PC-3 (cell line): ENCODE measurements around the genes PIGV and GPATCH3.

DNA sequence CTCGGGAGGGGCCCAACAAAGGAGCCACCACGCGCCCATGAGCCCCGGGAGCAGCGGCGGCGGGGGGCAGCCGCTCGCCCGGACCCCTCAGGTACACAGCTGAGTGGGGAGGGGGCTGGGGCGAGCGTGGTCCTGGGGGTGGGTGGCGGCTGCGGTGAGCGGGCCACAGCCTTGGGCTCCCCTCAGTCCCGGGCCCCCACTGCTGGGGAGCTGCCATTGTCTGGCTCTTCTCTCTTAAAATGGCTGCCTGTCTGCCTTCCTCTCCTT is 1.6 kb downstream of the ARID1A start:
- RAMPAGE, long total RNA: no peak

DNA sequence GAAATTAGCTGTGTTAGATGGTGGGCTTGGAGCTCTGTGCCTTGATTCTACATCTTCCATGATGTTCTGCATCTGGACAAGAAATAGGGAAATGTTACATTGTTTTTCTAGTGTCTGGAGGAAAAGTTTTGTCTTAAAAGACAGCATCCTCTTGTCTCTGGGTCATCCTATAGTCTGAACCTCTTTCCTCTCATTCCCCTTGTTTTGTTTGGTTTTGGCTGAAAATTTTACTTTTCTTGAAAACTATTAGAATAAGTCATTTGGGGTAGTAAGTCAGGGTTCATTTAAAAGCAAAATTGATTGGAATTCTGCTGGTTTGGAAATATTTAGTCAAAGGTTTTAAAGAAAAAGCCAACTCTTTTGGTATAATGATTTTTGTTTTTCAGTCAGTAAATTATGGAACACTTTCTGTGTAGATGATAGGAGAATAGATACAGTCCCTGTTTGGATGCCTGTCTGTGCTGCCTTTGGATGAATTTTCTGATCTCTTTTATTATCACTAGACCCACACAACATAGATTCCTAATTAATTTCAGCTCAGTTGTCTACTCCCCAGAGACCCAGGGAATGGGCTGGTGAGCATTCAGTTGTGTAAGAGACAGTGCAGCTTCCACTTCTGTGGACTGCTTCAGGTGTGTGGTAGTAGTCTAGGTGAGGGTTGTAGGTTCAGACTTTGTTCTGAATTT is 3.8 kb downstream of the ARID1A start:
- RAMPAGE, long total RNA: no peak

DNA sequence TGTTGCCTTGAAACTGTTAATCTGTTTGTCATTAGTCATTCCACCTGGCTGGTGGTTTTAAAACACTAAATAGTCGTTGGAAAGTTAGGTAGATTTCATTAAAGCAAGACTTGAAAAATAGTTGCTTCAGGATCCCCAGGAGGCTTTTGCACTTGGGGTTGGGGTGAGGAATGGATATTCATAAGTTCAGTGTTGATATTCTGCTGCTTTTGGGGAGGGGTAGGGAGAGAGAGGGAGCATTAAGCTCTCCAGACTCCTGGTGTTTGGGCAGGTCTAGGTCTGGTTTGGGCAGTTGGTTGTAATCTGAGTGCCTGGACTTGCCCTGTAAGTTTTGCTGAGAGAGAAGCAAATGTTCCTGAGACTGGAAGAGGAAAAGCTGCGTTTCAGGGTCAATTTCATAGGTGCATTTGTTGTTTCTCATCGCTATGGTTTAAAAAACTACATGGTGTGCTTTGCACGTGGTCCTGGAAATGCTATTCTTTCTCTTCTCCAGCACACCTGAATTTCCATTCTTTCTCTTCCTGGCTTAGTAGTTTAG is 6.1 kb downstream of the ARID1A start:
- RAMPAGE, long total RNA: no peak

GRCh38 chr1:26771755-26772686 is 15.7 kb upstream of the PIGV start:
- RAMPAGE, long total RNA: no peak

GRCh38 chr1:26784533-26785108 is 3.1 kb upstream of the PIGV start:
- RAMPAGE, long total RNA: no peak

DNA sequence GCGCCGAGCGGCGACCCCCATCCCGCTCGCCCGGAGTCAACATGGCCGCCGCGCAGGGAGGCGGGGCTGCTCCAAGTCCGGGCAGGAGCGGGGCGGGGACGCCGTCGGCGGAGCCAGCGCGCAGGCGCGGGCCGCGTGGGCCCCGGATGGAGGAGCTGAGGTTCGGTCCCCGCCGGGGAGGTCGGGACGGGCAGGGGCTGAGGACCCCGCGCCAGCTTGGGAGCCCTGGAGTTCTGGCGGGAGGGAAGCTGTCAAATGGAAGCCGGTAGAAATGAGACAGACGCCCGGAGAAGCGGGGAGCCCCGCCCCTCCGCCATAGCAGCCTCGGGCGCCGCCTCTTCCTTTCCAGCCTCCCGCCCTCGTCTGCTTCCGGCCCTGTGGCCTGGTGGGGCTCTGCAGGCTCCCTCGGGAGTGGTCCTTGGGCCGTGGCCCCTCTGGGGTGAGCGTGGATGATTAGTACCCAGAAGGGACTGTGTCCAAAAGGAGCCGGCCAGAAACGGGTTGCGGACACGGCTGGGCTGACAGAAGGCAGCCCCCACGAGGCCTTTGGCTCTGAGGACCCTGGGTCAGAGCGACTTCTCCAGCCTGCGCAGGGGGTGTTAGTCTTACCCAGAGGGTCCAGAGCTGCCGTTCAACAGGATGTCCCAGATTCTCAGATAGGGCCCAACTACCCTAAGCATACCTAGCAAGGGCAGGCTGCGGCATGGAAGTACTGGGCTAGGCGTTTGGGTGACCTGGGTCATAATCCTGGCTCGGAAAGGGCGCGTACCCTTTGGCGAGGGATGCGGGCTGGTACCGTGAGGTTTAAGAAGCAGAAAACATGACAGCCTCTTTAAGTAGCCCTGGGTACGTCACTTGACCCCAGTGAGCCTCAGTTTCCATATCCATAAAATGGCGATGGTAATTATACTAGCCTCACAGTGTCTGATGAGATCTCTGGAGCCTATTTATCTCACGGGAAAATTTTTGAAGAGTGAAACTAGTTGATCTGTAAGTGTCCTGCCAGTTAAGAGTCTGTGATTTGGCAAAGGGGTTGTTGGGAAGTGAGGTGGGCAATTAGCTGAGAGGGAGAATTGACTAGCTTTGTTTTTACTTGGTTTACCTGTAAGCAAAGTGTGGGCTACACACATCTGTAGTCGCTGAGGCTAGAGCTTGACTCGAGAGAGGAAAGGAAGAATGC is at the start of gene PIGV:
Gene PIGV (plus strand): TSS at position 121 of the 1,180 bp plus-strand sequence.
- RAMPAGE, long total RNA: no peak

GRCh38 chr1:26790580-26790908 is 2.8 kb downstream of the PIGV start:
- RAMPAGE, long total RNA: no peak

DNA sequence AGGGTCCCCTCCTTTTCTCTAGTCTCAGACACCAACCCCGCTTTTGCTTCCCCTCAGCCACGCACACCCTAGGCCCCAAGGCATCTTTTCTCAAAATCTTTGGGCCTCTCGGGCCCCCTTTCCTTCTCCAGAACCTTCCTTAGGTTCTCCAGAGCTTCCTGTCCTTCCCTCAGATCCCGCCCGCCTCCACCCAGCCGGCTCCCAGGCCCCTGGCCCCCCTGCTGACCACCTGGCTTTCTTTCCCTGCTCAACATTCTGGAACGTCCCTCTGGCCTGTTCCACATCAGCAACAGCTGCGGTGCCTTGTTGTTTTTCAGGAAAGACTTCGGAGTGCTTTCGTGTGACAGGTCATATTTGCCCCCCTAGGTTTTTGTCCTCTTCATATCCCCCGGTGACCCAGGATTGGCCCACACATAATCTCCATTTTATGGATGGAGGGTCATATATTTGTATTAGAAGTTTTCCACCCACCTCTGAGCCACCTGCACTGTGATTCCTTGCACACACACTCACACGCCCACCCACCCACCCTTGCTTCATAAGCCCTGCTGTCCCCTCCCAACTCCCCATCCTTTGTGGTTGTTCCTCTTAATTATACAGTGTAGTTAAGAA is 1.3 kb downstream of the ZDHHC18 start:
- RAMPAGE, long total RNA: no peak

- RAMPAGE, long total RNA: no peak
These were observed 12.7 kb upstream of the SFN start for GRCh38 chr1:26850143-26850837.

- RAMPAGE, long total RNA: no peak
These were observed at the start of gene GPATCH3 for GRCh38 chr1:26899726-26900865. TSS of gene GPATCH3 (minus strand) at chr1:26900467.

DNA sequence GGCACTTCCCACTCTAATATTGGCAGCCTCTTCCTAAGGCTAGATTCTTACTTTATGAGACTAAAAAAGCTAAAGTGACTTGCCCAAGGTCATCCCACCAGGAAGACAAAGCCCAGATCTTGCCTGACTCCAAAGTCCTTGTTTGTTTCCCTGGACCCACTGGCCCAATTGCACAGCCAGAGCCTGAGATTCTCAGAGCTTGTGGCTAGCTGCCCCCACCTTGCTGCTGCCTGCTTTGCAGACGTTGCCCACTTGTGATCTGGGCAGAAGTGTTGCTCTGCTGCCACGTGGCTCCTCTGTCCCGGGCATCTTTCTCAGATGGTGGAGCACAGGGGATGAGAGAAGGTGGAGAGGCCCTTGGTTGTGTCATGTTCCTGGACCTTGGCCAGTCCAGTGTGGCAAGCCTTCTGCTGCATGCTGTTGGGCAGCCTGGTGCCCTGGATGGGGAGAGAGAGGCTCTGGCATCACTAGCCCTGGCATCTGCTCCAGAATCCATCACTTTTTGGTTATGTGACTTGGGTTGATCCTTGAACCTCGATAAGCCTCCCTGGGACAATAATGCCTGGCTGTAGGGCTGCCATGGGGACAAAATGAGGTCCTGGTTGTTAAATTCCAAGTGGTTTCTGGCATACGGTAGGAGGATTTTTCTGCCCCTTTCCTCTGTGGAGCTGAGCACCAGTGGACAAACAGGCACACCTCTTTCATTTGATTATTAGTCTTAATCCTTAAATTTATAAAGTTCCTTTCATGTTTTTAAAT is 1.5 kb upstream of the NR0B2 start:
- RAMPAGE, long total RNA: no peak

GRCh38 chr1:26945105-26946163 is 14.8 kb downstream of the KDF1 start:
- RAMPAGE, long total RNA: no peak

DNA sequence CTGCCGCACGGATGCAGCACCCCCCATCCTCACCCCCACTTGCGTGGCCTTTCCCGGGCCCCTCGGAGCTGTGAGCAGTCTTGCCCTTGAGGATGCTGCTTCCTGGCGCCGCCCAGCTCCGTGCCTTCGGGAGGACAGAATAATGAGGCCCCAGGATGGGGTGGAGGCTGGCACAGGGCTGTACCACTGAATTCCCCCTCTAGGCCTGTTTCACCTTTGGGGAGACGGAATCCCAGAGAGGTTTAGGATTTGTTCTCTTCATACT is 1.3 kb downstream of the TRNP1 start:
- RAMPAGE, long total RNA: no peak

DNA sequence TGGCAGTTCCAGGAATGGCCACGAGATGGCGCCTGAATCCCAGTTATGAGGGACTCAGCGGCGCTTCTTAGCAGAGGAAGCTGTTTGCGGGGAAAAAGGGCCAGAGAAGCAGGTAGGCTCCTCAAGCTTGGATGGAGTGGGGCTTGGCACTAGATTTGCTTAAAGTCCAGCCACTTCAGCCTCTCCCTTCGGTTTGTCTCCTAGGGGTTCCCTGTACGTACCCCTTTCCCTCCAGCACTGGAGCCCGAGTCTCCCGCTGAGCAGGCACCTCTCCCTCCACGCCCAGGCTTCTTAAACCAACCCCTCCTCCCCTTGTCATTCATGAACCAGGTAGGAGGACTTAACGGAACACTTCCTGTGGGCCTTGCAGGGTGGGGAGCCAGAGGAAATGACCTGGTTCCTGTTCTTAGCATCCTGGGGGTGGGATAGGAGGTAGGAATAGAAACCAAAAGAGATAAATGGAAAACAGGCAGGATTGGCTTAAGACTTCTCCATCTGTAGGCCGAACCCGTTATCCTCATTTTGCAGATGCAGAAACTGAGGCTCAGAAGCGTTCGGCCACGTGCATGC is 32.1 kb upstream of the TENT5B start:
- RAMPAGE, long total RNA: no peak

GRCh38 chr1:27059072-27059487 is 46.4 kb upstream of the TENT5B start:
- RAMPAGE, long total RNA: no peak

DNA sequence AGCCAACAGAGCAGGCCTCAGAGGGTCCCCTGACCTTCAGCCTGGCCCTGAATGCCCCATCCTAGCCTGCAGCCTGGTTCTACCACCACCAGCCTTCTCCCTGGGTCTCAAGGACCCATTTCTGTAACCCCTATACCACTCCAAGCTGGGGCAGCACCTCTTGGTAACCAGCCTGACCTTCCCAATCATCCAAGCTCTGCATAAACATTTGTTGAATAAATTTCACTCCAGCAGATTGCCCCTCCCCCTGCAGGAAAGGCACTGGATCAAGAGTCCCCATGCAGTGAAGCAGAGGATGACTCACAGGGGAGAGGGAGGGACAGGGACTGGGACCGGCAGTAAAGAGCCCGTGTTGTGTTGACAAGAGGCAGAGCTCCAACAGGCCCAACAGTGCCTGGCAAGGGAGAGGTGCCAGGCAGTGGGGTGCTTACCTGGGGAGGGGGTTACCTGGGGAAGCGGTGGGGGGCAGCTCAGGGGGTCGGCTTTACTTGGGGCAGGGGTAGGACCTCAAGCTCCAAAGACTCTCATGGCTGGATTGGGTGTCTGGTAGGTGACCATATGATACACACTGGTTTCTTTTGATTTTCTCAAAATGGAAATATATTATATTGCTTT is 32.3 kb downstream of the SLC9A1 start:
- RAMPAGE, long total RNA: no peak

DNA sequence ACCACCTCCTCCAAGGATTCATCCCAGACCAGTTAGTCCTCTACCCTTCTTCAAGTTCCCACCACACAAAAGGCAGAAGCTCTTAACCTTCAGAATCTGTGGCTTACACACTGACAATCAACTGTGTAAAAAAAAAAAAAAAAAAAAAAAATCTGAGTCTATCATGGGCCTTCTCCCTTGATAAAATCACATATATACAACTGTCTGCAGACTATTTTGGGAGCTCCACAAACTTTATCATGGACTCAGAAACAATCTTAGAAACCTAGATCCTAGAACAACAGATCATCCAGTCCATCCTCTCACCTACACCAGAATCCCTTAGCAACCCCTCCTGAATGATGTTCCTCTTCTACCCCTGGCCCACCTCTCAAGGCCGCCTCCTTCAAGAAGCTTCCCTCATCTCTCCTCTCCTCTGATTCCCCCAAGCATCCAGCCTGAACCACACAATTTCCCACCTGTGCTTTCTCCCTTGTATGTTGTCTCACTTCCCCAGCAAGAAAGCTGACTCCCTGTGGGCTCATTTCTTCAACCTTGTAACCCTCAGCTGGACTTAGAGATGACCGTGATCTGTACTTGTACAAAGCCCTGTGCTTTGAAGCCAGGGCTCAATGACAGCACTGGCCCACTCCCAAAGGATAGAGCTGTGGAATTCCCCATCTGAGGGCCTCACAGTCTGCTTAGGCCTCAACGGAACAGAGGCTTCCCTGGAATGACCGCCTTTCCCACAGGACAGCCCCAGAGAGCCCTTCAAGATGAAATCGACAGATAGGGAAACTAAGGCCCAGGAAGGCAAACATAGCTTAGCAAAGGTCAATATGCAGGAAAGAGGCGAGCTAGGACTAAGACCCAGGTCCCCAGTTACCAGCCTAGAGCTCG is 11.8 kb downstream of the SLC9A1 start:
- RAMPAGE, long total RNA: no peak

DNA sequence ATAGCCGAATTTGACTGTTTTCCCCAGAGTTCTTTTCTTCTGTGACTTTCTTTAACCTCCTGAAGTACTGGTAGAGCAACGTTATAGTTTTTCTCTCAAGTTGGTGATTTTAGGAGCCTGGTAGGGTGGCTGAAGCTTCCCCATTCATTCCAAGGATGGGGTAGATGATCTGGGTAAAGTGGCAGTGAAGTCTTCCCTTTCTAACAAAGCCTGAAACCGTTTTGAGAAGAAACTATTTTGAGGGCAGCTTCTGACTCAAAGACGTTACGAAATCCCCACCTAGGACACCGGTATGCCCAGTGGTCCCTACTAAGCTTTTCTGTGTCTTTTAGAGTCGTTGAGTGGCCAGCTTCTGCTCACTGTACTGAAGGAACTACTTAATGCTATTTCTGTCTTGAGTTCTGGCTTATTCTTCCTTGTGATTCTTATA is 1.3 kb downstream of the WDTC1 start:
- RAMPAGE, long total RNA: no peak

- RAMPAGE, long total RNA: no peak
These were observed 8.3 kb downstream of the MAP3K6 start for GRCh38 chr1:27358353-27358968.

DNA sequence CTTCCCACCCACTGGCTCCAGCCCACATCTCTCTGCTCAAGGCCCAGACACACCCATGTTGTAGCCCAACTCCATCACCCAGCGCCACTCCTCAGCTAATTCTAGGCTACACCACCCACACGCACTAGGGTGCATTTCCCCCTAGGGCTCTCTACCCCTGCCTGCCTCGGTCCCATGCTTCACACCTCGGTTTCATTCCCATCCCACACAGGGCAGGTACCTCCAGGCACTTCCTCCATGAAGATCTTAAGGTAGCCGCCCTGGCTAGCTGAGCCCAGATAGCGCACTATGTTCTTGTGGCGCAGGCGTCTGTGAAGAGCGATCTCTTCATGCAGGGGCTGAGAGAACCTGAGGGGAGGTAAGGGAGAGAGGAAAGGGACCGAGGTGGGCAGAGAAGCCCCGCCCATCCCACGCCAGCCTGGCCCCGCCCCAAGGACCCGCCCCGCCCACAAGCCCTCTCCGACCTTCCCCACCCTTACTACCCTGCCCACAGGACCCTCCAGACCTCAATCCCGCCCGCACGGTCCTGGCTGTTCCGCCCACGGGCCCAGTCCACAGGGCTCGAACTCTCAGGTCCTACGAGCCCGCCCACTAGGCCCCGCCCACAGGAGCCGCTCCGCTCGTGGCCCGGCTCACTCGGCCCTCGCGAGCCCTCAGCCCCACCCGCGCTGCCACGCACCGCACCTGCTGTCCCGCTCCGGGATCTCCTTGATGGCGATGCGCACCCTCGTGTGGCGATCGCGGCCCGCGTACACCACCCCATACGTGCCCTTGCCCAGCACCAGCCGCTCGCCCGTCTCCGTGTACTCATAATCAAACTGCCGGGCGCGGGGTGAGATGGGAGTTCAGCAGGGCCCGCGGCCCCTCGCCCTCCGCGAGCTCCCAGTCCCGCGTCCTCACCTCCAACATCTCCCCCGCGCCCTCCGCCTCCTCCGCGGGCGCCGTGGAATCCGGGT is 6.5 kb downstream of the MAP3K6 start:
- RAMPAGE, long total RNA: no peak